Gallbladder (tissue), 1 donor: ENCODE measurements around the gene AP4S1.

GRCh38 chr14:24844068-24844496 lies 205.9 kb downstream of the STXBP6 start:
- PRO-cap = no peak

GRCh38 chr14:25111006-25111746 lies 61.2 kb upstream of the STXBP6 start:
- PRO-cap = no peak

DNA sequence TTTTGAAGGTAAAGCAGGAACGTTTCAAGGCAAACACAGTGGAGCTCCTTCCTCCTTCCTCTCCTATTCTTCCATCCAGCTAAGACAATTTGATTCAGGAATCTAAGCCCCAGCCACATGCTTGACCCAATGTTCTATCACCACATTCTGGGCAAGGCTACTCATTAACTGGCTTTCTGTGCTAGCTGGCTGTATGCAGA lies 266.9 kb downstream of the NOVA1 start:
- PRO-cap = unidirectional peak, minus-strand start at position 65 of the sequence

DNA sequence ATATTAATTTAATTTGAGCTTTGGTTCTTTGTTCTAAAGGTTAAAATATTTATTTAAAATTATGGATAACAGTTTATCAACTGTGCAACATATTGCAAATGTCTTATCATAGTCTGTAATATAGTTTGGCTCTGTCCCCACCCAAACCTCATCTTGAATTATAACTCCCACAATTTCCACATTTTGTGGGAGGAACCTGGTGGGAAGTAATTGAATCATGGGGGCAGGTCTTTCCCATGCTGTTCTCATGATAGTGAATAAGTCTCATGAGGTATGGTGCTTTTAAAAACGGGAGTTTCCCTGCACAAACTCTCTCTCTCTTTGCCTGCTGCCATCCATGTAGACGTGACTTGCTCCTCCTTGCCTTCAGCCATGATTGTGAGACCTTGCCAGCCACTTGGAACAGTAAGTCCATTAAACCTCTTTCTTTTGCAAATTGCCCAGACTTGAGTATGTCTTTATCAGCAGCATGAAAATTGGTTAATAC lies 931.1 kb upstream of the NOVA1 start:
- PRO-cap = no peak

DNA sequence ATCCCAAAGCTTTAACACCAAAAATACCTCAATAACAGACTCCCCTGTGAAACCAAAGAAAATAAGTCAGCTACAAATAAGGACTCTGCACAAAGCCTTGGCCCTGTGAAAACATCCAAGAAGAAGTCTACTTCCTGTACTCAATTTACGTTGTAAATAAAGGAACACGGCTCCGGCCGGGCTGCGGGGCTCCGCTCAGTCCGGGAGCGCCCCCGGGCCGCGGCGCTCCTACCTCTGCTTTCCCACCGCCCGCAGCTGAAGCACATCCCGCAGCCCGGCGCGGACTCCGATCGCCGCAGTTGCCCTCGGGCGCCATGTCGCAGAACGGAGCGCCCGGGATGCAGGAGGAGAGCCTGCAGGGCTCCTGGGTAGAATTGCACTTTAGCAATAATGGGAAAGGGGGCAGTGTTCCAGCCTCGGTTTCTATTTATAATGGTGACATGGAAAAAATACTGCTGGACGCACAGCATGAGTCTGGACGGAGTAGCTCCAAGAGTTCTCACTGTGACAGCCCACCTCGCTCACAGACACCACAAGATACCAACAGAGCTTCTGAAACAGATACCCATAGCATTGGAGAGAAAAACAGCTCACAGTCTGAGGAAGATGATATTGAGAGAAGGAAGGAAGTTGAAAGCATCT lies 502.2 kb upstream of the FOXG1 start:
- PRO-cap = no peak

DNA sequence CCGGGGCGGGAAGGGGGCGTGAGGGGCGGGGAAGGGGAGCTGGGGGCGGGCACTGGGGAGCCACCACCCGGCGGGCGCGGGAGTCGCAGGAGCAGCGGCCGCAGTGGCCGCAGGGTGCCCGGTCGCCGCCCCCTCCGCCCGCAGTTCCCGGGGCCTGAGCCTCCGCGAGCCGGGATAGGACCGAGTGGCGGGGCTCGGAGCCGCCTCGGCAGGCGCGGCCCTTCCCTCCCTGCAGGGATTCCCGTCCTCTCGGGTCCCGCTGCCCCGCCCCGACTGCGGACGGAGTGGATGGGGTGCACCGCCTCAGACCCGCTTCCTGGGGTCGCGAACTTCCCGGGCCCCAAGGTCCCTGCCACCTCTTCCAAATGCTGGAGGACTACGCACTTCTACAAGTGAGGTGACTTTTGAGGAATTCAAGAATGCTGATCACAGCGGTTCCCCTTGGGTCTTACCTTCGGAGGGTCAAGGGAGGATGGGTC lies 271 bp upstream of the PRKD1 start:
- PRO-cap = bidirectional peak, plus-strand start at position 94 of the sequence, minus-strand start outside the sequence

DNA sequence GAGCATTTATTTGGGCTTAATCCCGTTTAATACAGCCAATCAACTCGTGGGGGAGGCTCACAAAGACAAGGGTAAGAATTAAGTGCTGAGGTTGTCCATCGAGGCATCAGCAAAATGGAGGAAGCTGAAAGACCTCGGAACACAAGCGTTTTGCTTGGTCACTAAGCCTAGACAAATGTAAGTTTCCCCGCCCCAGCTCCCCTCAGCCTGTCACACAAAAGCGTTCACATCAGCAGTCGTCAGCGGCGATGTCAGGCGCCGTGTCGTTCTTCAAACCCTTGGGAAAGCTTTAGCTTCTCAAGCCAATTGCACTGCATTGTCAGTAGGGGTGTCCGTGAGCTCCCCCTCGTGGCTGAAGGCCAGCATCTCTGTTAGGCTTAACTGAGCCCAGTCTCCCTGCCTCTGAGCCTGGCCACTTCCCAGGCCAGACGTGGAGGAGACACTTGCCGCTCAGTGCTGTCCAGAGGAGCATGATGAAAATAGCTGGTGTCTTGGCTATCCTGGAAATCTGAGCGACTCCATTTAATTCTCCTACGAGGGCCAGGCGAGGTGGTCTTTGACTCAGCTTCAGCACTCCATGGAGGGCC lies 288.3 kb upstream of the G2E3 start:
- PRO-cap = no peak

DNA sequence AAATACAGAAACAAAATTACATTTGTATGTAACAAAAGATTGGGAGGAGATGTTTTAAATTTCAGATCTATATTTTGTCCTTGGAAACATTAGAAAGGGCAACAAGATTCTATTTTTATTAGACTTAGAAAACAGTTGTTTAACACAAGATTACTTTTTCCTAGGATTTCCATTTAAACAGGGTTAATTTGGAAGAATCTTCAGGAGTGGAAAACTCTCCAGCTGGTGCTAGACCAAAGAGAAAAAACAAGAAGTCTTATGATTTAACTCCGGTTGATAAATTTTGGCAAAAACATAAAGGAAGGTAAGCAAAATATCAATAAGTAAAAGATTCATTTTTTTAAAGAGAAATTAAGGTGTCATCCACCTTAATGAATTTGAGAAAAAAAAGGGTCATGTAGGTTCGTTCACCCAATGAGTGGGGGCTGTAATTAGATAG lies 48.0 kb downstream of the SCFD1 start:
- PRO-cap = no peak

- PRO-cap = no peak
These were observed 55.5 kb upstream of the AP4S1 start for GRCh38 chr14:30969761-30970593.

DNA sequence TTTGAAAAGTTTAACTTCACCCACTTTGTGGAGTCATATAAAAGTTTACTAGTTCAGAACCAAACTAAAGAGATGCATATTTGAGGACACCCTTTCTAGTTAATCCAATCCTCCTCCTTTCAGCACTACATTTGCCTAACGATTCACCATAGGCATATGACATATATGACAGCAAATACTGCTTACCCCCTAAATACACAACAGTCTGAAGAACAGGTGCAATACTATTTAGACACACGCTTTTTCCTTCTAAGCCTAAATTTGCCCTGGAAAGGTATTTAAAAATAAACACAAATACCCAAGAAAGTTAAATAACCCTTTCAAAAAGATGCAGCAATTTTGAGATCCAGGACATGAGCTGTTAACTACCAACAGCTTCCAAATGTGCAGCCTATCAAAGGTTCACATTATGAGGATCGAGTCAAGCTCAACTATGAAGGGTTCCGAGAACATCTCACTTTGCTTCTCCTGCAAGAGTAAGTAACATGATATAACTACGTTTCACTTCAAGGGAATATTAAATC lies 800 bp upstream of the AP4S1 start:
- PRO-cap = no peak

DNA sequence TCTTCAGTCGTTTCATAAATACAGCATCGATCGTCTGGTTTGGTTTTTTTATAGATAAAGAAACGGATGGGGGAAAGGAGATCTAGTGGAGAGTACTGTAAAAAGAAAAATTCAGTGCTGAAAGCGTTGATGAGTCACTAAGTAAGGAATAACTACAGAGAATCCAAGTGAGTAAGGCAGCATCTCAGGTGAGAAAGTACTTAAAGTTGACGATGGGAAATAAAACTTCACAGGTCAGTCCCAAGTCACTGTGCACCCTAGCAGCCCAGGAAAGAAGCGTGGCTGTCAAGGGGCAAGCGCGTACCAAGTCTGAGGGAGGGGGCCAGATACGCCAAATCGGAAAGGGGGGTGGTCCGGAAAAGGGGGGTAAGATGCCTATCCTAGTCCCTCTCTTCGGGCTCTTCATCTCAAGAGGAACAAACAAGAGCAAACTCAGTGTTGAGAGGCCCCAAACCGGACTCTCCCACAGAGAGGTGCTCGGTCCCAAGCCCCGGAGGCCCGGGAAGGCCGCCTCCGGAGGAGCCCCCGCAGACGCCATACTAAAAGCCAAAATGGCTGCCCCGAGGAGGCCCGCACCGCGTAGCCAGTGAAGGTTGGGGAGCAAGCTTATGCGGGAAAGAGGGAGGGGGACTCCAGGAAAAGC lies at the start of gene AP4S1:
Gene AP4S1, plus strand, starts transcription at position 539 of the 643 bp plus-strand sequence.
- PRO-cap = bidirectional peak, plus-strand start at position 542 of the sequence, minus-strand start at position 538 of the sequence

- PRO-cap = no peak
These were observed 79.0 kb downstream of the HECTD1 start for GRCh38 chr14:31128399-31129110.

- PRO-cap = no peak
These were observed 78.4 kb downstream of the HECTD1 start for GRCh38 chr14:31129111-31129772.

DNA sequence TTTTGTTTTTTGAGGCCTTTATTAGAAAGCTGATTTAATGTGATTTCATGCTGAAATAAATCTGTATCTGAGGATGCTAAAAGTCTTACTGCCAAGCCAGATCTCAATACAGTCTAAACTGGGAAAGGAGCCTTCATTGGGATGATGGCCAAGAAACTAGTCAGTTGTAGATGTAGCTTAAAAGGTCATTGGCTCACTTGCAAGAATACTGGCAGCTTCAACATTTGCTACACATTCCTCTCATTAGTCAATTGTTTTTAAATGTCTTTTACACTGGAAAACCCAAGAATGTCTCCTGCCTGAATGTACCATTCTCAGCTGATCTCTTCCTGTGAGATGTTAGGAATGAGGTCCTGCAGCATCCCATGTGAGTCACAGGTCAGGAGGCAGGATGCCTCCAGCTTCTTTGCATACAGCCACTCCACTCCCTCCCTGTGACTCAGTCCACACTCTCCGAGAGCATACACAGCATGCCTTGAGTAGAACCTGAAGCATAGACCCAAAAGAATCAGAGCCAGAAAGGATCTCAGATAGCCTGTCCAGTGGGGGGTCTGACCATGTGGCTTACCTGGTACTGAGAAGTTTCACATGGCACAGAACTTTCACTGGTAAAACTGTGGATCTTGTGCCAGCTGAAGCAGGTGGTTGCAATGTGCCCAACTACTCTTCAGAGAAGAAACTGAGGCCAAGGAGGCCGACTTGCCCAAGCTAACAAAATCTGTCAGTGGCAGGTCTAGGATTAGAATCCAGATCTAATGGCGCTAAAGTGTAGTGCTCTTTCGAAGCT lies 56.0 kb upstream of the HECTD1 start:
- PRO-cap = unidirectional peak, plus-strand start at position 442 of the sequence

DNA sequence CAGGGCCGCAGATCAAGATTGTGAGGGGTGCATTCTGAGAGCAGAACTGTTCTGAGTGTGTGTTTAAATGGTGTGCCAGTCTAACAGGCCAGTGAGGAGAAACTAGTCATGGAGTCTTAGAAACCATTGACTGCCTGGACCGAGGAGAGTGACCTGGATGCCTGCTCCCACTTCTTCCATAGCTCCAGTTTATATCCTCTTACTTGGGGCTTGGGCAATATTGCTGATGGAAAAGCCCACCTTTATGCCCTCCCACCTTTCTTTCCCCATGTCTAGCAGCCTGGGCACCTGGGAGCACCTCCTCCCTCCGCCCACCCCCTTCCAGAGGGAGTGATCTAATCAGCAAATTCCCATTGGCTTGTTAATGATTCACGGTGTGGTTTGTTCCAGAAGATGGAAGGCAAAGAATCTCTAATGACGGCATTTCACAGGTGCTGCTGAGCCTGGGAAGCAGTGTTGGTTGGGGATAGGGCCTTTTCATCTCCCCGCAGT lies 71.1 kb upstream of the ARHGAP5 start:
- PRO-cap = unidirectional peak, plus-strand start at position 389 of the sequence

GRCh38 chr14:32075533-32076034 lies 1.5 kb upstream of the ARHGAP5 start:
- PRO-cap = no peak

DNA sequence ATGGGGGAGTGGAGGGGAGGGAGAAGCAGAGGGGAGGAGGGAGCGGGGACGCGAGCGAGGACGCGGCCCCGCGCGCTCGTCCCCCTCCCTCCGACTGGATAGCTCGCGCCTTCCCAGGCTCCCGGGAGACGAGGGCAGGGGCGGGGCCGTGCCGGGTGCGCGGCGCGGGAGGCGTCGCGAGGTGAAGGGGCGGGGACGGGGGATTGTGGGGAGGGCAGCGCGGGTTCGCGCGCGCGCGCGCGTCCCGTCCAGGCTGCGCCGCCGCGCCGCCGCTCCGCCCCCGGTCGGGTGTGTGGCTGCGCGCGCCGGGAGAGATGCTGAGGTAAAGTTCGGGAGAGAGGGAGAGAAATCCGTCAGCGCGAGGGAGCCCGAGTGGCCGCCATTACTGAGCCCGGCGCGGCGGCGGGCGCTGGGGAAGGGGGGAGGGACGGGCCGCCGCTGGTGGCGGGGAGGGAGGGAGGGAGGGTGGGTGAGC lies 335 bp upstream of the ARHGAP5 start:
- PRO-cap = bidirectional peak, plus-strand start at position 28 of the sequence, minus-strand start outside the sequence; bidirectional peak, plus-strand start at position 127 of the sequence, minus-strand start at position 92 of the sequence; bidirectional peak, plus-strand start at position 347 of the sequence, minus-strand start at position 384 of the sequence

DNA sequence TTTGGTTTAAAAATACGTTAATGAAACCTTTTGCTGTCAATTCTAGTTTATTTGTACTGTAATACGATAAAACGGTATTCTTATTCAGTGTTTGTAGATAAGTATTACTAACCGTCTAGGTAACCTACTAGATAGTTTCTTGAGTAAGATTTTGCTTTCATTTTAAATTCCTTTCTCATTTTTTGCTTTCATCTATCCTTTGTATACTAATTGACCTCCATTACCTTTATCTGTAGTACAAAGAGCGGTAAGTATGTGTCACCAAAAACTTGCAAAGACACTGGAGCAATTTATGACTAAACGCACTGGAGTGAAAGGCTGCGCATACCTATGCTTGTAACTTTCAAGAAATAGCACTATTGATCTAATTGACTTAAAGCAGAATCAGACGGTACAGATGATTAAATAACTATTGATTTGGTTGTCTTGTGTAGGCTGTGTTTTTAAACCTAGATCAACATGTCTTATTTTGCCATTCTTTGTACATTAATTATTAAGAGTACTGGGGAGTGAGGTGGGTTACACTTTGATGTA lies 1.8 kb downstream of the ARHGAP5 start:
- PRO-cap = no peak

DNA sequence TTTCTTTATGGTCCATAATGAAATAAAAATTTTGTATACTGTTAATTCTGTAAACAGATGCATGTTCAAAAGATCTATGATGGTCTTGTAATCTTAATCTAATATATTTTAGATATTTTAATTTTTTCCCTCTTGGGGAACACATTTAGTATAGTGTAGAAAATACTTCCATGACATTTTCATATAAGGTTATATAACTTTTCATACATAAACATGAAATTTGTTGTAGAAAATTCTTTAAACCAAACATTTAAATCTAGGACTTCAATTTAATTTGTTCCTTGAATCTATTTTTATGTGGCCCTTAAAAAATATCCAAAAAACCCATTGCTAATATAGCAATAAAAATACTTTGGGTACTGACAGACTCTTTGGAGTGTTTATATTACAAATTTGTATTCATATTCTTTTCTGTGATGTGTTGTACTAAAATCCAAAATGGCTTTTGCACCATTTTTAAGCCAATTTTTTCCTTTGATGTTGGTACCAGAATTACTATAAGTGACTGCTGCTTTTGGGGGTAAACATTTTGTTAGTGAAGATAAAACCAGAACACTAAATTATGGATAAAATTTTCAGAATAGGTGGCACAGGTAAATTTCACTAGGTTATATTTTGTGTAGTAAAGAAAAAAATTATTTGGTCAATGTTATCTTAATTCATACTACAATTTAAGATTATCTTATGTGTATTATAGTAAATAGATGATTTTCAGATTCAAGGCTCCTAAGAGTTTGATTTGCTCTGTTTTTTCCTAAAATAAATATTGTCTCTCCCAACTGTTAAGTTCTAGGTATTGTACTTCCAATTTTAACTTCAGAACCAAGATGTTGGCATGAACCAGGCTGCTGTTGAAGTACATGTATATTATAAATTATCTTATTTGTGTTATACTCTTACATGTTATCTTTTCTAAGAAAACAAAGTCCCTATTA lies 78.8 kb downstream of the ARHGAP5 start:
- PRO-cap = no peak

- PRO-cap = no peak
These were observed 88.8 kb downstream of the AKAP6 start for GRCh38 chr14:32417721-32418428.